SK-N-DZ (cell line): ENCODE results near the genes KCNJ4 and SUN2.

GRCh38 chr22:38373970-38374326, 56.7 kb upstream of the CSNK1E start:
RAMPAGE:
- cytosol, long total RNA = no peak
- nucleus, long total RNA = no peak

RAMPAGE:
- cytosol, long total RNA = no peak
- nucleus, long total RNA = no peak
Observed at GRCh38 chr22:38399181-38399520, 55.8 kb downstream of the KCNJ4 start.

DNA sequence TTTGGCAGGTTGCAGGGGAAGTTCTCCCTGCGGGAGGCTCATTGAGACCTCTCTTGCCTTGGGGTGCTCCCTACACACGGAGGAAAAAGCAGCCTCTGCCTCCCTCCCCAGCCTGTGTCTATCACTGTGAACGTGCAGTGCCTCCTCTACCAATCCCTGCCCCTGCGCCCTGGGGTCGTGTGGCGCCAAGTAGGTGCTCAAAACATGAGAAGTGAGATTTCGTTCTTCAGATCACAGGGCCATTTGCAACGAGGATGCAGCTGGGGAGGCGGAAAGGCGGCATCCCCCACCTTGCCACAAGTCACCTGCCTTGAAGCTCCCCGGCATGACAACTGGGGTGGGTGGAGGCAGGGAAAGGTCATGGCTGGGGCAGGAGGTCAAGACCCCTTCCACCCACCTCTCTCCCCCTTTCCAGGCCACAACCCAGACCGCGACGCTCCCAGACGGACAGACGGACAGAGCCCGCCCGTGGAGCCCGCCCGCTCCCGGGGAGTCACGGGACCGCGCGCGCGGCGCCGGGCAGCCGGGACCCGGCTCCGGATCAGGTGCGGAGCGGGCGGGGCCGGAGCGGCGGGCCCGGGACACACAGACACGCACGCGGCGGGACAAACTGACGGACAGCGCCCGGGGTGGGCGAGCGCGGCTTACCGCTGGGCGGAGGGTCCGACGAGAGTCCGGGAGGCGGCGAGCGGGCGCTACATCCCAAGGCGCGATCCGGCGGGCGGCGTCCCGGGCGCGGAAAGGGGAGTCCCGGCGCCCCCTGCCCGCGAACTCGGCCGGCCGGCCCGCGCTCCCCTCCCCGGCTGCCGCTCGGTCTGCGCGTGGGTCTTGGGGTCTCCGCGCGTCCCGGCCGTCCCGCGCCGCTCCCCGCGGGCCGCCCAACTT, at the start of gene KCNJ4:
KCNJ4 (minus strand) TSS at position 868 of the 885 bp plus-strand sequence.
RAMPAGE:
- cytosol, long total RNA = no peak
- nucleus, long total RNA = no peak

GRCh38 chr22:38704935-38705578, 687 bp upstream of the GTPBP1 start:
RAMPAGE:
- cytosol, long total RNA = no peak
- nucleus, long total RNA = no peak

RAMPAGE:
- cytosol, long total RNA = no peak
- nucleus, long total RNA = no peak
Observed at GRCh38 chr22:38734433-38735273, 21.1 kb downstream of the SUN2 start.

DNA sequence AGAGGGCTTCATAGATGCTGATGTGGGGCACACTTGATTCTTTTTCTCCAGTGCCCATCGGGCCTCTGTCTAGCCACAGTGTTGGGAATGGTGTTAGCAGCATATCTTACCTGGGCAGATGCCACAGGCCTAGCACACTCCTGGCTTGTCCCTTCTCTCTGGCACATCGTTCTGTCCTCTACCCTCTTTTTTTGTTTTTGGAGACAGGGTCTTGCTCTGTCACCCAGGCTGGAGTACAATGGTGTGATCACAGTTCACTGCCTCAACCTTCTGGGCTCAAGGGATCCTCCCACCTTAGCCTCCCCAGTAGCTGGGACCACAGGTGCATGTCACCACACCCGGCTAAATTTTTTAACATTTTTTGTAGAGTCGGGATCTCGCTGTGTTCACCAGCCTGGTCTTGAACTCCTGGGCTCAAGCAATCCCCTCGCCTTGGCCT, 19.1 kb downstream of the SUN2 start:
RAMPAGE:
- cytosol, long total RNA = no peak
- nucleus, long total RNA = no peak

DNA sequence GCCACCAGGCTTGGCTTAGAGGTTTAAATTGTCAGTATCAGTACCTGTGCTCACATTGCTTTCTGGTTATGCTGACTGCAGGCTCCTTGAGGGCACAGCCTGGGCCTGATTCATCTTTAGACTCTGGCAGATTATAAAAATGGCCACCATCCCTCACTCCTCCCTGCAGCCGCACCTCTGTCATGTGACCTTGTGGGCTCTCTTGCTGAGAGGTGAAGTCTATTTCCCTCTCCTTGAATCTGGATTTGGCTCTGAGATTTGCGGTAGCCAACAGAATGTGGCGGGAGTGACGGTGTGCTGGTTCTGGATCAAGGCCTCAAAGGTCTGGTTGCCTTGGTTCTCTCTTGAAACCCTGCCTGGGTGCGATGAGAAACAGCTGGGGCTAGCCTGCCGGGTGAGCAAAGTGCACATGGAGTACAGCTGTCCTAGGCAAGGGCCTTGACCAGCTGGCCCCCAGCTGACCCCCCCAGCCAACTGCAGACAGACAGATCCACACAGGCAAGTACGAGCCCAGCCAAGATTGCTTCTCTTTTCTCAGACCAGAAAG, 10.9 kb downstream of the SUN2 start:
RAMPAGE:
- cytosol, long total RNA = no peak
- nucleus, long total RNA = no peak

GRCh38 chr22:38755696-38756698, at the start of gene SUN2:
Gene SUN2 (minus strand): TSS chr22:38755998.
RAMPAGE:
- cytosol, long total RNA = no peak
- nucleus, long total RNA = no peak

RAMPAGE:
- cytosol, long total RNA = no peak
- nucleus, long total RNA = no peak
Observed at GRCh38 chr22:38758582-38759056, 2.8 kb upstream of the SUN2 start.

GRCh38 chr22:38802685-38803313, 8.9 kb upstream of the DNAL4 start:
RAMPAGE:
- cytosol, long total RNA = no peak
- nucleus, long total RNA = no peak

DNA sequence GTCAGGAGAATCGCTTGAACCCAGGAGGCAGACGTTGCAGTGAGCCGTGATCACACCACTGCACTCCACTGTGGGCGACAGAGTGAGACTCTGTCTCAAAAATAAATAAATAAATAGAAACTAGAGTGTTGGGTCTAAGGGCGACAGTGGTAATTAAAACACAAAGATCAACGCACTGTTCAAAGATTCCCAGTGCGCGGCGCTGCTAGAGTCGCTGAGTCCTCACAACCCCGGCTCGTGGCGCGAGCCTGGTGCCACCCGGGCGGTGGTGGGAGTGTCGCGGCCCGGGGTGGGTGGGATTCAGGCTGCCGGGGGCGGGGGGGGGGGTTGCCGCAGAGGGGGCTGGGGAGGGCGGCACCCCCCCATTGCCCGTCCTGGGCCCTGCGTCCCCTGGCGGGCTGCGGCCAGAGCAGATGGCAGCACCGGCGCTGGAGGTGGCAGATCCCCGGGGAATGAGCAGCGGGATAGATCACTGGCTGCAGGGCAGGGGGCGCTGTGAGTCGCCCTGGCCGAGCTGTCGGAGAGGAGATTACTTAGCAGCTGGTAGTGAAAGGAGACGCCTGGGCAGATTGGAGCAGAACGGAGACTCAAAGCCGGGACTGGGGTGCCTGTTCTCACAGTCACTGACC, 30.3 kb upstream of the APOBEC3A start:
RAMPAGE:
- cytosol, long total RNA = no peak
- nucleus, long total RNA = no peak

DNA sequence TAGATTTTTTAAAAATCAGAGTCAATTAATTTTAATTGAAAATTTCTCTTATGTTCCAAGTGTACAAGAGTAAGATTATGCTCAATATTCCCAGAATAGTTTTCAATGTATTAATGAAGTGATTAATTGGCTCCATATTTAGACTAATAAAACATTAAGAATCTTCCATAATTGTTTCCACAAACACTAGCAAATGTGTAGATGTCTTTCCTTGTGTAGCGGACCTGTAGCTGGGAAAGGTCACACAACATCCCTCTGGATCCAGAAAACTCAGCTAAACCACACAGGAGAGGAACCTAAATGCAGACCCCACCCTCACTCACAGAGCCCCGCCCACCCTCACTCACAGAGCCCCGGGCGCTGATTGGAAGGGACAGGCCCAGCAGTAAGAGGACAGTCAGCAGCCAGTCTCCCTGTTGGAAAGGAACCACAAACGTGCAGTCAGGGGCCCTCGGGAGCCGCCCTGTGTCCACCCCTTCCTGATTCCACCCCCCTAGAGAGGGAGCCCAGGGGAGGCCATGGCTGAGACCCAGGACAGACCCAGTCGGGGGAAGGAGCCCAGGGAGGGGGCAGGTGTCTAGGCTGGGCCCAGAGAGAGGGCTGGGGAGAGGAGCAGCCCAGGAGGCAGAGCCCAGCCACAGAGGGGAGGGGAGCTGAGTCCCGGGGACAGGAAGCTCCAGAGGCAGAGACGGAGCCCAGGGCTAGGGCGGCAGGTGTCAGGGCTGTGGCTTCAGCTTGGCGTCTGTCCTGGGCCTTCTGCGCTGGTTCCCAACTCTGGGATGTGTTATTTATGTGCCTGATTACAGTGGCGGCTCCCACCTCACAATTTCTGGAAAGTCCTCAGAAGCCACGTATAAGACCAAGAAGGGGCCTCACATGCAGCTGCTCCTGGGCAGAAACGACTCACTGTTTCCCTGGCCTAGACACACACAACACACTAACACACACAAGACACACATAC, 10.7 kb downstream of the APOBEC3B start:
RAMPAGE:
- cytosol, long total RNA = no peak
- nucleus, long total RNA = no peak

DNA sequence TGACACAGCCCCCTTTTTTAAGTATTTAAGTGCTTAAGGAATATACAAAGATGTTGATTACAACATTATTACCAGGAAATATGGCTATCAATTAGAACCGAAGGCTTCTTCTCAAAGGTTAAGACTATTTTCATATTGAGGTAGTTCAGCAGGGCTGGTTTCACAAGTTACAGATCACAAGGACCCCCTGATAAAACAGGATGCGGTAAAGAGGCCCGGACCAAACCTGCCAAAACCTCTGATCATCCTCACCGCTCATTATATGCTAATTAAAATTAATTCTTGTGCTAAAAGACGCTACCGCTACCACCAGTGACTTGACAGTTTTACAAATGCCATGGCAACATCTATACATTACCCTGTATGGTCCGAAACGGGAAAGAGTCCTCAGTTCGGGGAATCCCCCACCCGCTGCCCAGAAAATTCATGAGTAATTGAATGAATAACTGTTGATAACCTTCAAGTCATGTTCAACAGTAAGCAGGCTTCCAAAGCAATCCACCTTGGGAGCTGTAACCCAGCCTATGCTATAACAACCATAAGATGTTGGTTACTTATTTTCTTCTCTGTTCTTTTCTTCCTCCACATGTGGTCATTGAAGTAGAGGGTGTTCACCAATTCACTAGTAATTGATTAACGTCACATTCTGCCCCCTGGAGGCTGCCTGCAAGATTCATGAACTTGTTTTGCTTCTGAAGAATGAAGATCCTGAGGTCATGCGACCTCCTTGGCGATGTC, 20.6 kb downstream of the APOBEC3H start:
RAMPAGE:
- cytosol, long total RNA = no peak
- nucleus, long total RNA = no peak

RAMPAGE:
- cytosol, long total RNA = no peak
- nucleus, long total RNA = no peak
Observed at GRCh38 chr22:39185811-39186133, 33.3 kb upstream of the CBX7 start.

DNA sequence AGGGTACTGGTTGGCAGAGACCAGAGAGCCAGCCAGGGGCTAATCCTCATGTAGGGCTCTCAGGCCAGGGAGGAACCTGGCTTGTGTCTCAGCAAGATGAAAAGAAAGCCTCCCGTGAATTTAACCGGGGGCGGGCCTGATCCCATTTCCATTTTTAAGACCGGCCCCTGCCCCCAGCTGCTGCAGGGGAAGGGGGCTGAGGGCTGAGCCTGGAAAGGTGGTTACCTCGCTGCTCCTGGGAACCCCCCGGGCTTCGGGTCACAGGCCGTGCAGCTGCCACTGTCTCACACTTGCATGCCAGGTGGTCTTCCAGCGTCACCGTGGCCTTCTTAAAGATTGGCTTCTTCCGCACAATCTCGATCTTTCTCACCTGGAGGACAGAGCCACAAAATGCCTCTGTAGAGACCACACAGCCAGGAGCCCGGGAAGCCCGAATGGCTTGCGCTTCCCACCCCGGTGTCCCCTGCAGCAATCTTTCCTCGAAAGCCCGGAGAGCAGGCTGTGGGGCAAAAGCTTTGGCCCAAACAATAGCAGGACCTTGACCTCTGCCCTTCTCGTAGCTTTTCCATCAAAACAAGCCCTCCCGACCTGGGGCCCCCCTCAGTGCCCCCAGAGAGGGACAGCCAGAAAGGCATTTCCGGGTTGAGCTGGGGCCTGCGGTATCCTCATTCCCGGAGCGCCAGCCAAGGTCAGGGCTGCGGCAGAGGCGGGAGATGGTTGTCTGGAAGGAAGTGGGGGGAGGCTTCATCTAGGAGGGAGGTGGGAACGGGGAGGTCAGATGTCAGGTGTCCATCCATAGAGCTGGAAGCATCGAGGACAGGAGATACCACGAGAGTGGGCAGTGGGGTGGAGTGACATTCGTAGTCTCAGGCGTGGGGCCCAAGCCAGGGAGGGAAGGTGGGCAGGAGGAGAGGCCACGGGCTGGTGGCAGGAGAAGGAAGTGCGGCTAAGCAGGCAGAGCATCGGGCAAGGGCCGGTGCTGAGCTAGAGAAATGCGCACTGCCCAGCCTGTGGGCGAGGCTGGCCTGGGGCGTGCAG, 14.6 kb downstream of the PDGFB start:
RAMPAGE:
- cytosol, long total RNA = no peak
- nucleus, long total RNA = no peak

GRCh38 chr22:39240558-39241385, 4.0 kb downstream of the PDGFB start:
RAMPAGE:
- cytosol, long total RNA = no peak
- nucleus, long total RNA = no peak

DNA sequence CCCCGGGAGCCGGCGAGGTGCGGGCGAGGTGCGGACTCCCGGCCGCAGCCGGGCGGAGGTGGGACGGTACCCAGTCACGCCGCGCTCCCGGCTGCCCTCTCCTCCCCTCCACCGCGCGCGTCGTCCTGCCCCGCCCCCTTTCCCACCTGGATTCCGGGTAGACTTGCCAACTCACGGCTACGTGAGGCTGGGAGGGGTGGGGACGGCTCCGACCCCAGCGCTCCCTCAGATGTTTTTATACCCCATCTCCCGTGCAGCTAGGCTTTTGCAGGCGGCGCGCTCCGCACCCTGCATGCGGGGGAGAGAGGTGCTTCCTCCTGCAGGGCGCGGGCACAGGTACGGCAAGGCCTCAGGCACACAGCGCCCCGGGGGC, 2.0 kb downstream of the PDGFB start:
RAMPAGE:
- cytosol, long total RNA = no peak
- nucleus, long total RNA = no peak

DNA sequence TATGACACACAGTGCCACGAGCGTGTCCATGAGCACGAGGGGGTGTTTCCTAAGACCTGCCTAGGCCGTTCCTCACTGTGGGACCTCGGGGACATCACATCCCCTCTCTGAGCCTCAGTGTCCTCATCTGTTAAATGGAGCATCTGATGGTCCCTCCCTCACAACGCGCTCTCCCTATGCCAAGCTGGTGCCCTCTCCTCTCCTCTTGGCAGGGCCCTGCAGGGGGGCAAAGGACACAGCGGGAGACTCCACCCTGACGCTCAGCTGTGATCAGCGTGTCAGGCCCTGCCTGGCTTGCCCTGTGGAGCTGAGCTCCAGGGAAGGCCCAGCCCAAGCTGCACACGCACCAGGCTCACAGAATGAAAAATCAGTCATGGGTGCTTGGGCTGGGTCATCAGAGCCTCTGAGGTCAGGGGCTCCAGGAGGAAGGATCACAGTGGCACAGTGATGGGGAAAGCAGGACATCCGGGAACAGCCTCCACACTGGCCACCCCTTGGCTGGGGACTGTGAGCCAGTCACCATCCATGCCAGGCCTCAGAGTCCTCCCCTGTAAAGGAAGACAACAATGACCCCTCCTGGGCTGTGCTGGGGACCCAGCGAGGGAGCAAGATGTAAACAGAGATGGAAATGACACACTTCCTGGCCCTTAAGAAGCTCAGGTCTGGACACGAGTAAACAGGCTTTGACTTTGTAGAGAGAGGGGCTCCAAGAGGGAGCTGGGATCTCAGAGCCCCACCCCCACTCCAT, 36.7 kb downstream of the RPL3 start:
RAMPAGE:
- cytosol, long total RNA = no peak
- nucleus, long total RNA = no peak

DNA sequence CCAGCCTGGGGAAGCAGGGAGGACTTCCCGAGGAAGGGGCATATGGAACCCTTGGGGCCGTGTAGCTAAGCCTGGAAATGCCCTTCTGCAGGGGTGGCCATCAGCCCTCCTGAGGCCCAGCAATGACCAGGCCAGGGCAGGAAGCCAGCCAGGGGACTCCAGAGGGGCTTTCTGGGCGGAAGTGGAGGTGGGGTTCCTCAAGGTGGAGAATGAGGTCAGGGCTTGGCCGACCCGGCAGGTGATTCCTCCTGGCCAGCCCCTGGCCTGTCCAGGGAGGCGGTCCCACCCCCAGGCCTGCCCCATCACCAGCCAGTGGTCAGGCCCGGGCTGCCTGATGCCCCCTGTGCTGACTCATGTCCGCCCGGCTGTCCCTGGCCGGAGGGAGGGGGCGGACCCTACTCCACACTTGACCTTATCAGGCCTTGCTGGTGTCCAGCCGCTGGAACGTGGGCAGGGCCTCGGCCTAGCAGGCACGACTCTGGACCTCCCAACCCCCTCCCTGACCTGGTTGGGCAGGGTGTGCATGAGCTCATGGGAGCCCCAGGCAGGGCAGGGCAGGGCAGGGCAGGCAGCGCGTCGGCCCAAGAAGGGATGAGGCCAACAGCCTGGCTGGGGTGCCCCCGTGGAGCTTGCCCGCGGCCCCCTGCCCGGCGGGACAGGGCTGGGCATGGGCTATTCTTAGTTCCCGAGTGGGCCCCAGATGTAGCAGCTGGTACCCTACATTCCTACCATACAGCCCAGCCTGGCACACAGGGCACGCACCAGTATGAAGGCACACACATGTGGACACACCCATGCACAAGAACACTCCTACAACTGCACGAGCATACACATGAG, 35.9 kb downstream of the RPL3 start:
RAMPAGE:
- cytosol, long total RNA = no peak
- nucleus, long total RNA = no peak

DNA sequence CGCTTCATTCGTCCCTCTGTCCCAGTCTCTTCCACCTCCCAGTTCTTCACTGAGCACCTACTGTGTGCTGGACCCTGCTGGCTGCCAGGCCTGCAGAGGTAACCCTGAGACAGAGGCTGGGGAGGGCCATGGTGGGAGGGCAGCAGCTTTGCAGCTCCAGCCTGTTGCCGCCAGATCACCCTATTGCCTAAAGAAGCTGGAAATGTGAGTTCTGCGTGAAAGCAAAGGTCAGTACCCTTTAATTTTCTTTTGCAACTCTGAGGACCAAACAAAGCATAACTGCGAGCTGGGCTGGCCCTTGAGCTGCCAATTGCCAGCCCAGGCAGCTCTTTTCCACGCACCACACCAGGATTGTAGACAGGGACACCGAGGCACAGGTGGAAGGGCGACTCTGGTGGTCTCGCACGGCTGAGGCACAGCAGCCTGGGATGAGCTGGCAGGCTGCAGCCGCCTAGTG, 15.1 kb downstream of the RPL3 start:
RAMPAGE:
- cytosol, long total RNA = no peak
- nucleus, long total RNA = no peak